Vagina (tissue), 1 donor: ENCODE data around the genes KLHL20, DARS2 and SERPINC1.

DNA sequence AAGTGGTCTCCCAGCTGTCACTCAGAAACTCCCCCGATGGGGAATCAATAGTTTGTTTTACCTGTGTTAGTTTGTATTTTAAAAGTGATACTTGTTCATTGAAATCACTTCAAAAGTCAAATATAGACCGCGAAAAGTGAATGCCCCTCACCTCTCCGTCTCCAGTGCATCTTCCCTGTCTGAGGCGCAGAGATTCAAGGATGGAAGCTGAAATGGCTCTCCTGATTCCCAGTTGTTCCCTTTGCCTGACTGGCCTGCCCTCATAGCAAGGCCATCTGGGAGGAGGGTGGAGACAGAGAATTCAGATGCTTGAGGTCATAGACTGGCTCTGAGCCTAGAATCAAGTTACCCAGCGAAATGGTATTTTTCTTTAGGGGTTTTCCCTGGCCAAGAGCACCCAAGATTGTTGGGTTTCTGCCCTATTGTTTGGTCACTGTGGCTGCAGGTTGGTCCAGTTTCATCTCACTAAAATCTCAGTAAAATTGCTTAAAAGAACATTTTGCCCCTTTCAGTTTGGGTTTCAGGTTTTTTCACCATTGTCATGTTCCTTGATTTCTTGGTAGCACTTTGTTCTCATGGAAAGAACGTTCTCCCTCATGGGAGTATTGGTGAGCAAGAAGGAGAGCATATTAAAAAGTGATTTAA, 7.2 kb downstream of the METTL13 start:
- PRO-cap = no peak
- RAMPAGE, long total RNA = no peak

- PRO-cap = no peak
- RAMPAGE, long total RNA = no peak
Observed at GRCh38 chr1:171817819-171818046, 23.6 kb upstream of the DNM3 start.

DNA sequence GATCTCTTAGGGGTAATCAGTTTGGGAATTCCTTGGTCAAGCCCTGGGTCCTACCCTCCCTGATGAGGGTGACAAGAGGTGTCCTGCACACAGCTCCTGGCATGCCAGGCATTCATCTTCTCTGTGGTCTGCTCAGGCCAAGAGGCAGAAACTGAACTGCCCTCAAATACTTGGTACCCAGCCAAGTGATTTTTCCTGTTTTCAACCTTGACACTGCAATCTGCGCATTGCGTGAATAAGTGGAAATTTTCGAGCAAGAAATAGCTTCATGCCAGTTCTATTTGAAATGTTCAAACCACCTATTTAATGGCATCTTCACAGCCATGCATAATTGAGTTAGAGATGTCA, 26.9 kb downstream of the DNM3 start:
- PRO-cap = no peak
- RAMPAGE, long total RNA = no peak

DNA sequence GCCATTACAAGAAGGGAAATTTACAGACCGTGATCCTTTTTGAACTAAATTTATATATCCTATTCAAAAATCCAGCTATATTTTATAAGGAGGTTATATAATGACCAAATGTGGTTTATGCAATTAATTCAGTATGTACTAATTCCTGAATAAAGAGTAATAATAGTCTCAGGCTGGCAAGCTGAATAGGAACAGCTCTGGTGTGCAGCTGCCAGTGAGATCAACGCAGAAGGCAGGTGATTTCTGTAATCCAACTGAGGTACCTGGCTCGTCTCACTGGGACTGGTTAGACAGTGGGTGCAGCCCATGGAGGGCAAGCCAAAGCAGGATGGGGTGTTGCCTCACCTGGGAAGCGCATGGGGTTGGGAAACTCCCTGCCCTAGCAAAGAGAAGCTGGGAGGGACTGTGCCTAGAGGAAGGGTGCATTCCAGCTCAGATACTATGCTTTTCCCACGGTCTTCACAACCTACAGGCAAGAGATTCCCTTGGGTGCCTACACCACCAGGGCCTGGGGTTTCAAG, 183.1 kb downstream of the DNM3 start:
- PRO-cap = no peak
- RAMPAGE, long total RNA = no peak

GRCh38 chr1:172143227-172143910, 277.1 kb upstream of the C1orf105 start:
- PRO-cap = bidirectional peak, plus-strand start at chr1:172143481, minus-strand start at chr1:172143457
- RAMPAGE, long total RNA = no peak

GRCh38 chr1:172315219-172315737, 105.2 kb upstream of the C1orf105 start:
- PRO-cap = no peak
- RAMPAGE, long total RNA = no peak

GRCh38 chr1:172399197-172399784, 21.2 kb upstream of the C1orf105 start:
- PRO-cap = bidirectional peak, plus-strand start at chr1:172399593, minus-strand start at chr1:172399468
- RAMPAGE, long total RNA = no peak

GRCh38 chr1:172450463-172451460, 6.9 kb upstream of the PIGC start:
- PRO-cap = no peak
- RAMPAGE, long total RNA = no peak

DNA sequence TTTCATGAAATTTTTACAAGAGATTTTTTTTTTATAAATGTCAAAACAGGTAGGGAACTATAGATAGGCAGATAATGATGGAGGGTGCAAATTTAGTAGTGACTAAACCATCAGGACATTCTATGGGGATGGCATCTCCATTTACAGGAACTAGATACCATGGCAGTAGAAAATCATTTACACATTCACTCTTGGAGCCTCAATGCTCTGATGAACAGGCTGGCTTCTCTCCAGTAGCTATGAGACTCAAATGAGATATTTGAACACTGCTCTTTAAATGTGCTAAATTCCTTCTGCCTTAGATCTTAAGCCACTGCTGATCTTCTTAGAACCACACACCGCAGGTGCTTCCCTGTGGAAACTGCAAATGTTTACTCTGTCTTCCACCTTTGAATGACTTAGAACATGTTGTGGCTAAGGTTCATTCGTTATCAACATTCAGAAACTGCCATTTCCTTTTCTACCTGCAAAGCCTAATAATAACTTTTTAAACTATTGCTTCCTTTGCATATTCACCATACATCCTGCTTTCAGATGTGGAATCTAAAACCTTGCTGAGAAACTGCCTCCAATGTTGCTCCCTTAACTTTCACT, 144.0 kb downstream of the TNFSF18 start:
- PRO-cap = no peak
- RAMPAGE, long total RNA = no peak

GRCh38 chr1:173332033-173332508, 124.9 kb upstream of the TNFSF4 start:
- PRO-cap = no peak
- RAMPAGE, long total RNA = no peak

DNA sequence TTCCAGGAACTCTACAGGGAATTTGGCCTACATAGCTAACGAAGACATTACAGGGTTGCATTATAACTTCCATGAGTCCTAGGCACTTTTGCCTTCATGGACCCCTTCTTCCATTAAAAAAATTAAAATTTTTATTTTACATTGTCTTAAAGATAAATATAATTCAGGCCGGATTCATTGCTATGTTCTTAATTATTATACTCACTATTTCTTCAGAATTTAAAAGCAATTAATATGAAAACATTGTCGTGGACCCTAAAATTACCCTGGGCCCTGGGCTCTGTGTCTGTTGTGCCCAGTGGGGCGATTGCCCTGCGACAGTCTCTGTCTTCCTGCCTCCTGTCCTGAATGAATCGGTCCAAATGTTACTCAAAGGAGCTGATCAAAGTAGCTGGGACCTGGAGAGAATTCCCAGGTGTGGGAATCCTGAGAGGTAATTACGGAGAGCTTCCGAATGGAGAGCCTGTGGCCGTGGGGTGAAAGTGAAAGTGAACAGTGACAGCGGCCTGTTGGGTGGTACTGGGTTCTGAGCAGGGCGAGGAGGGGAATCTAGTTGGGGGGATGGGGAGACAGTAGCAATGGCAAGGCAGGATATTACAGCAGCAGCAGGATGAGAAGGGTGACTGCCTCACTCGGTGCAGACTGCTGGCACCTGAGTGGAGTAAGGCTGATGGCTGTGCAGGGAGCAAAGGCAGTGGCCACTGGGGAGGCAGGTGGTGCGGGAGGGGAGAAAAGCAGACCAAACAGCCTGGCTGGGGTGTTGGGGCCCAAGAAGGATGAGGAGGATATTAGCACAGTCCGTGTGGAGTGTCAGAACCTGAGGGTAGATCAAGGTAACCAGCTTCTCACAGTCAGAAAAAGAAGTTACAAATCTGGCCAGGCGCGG, 70.5 kb upstream of the PRDX6 start:
- PRO-cap = no peak
- RAMPAGE, long total RNA = no peak

DNA sequence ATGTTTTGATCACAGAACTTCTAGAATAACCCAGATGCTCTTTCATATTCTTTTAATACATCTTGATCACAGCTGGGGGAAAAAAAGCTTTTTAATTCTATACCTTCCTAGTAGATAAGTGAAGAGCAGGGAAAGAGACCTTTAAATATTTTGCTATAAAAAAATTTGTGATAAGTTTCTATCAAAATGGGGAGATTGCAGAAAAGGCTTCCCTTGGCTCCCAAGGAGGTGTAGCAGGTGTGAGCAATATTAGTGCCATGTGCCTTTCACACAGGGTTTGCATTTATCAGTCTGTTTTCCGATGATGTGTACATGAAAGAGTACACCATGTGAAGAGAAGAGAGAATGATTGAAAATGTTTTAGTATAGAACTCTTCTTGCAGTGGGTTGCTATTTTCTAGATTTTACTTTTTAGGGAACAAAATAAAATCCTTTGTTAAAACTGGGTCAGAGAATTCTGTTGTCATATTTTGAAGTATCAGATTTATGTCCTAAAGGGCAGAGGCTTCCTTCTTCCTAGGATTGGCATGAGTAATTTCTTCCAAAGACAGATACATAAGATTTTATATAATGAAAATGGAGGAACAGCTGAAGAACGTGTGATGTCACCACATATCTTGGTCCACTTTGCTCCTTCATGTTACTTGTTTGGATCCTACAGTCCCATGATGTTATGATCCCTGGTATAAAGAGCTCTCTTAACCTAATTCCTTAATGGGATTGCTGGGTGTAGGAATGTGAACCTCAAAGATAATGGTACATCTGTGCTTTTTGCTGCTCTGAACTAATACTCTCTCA, 11.4 kb downstream of the PRDX6 start:
- PRO-cap = no peak
- RAMPAGE, long total RNA = no peak

GRCh38 chr1:173503399-173503770, 26.2 kb downstream of the PRDX6 start:
- PRO-cap = no peak
- RAMPAGE, long total RNA = no peak

- PRO-cap = no peak
- RAMPAGE, long total RNA = no peak
Observed at GRCh38 chr1:173526951-173527619, 50.0 kb downstream of the PRDX6 start.

DNA sequence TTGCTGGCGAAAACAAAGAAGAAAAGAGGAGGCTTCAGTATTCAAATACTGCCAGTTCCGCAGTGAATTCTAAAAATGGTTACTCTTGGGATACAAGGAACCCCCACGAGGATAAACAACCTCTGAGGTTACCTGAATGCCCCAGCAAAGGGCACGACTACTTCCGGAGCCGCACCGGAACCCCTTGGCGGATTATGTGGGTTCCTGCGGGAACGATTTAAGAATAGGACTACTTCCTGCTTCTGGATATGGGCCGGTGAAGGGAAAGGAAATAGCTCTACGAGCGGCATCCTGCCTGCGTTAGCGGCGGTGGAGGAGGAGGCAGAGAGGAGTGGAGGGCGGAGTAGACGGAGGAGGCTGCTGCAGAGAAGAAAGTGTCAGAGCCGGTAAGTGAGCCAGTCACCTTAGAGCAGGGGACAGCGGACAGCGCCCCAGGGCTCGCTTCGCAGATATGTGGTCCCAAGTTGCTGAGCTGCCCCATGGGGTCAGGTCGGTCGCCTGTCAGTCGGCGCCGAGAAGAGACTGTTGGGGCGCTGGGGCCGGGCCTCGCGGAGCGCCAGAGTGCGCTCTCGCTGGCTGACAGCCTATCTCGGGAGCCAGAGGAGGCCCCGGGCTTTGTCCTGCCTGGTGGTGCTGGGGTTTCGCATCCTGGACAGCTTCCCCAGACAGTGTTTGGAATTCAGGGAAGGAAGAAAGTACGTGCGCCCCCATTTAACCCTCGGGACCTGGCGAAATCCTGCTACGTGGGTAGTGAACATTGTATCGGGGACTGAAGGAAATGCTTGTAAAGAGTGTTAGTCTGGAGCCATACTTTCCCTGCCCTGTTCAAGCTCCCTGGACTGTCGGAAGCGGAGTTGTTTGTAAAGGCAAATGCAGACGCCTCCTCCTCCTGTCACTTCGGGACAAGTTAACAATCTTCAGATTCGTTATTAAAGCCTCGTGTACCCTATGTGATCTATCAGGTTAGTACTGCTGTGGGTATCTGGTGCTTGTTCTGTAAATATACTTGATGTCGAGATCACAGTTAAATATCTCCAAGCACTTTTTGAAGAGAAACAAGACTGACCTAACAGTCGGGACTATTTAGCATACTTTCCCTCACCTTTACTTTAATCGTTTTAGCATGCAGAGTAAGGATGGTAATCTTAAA, at the start of gene KLHL20:
KLHL20 (plus strand) TSS at position 289 of the 1,150 bp plus-strand sequence.
- PRO-cap = unidirectional peak, plus-strand start at position 324 of the sequence; unidirectional peak, plus-strand start at position 587 of the sequence
- RAMPAGE, long total RNA = start-site peak on the plus strand centred at position 285 of the sequence, 37 bp wide, 91 reads

DNA sequence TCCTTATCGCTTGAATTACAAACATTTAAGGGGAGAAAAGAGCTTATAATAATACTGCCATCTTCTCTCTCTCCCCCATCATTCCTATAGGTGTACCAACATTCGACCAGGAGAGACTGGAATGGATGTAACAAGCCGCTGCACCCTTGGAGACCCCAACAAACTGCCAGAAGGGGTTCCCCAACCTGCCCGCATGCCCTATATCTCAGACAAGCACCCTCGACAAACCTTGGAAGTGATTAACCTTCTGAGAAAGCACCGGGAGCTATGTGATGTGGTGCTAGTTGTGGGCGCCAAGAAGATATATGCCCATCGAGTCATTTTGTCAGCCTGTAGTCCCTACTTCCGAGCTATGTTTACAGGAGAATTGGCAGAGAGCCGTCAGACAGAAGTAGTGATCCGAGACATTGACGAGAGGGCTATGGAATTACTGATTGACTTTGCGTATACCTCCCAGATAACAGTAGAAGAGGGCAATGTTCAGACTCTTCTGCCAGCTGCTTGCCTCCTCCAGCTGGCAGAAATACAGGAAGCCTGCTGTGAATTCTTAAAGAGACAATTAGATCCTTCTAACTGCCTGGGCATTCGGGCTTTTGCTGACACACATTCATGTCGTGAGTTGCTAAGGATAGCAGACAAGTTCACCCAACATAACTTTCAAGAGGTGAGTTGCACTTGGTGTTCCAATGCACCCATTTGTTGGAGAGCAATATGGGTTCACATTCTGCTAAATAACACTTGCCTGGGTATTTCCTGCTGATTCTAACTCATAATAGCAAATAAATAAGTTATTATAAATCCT, 19.0 kb downstream of the KLHL20 start:
- PRO-cap = no peak
- RAMPAGE, long total RNA = no peak

DNA sequence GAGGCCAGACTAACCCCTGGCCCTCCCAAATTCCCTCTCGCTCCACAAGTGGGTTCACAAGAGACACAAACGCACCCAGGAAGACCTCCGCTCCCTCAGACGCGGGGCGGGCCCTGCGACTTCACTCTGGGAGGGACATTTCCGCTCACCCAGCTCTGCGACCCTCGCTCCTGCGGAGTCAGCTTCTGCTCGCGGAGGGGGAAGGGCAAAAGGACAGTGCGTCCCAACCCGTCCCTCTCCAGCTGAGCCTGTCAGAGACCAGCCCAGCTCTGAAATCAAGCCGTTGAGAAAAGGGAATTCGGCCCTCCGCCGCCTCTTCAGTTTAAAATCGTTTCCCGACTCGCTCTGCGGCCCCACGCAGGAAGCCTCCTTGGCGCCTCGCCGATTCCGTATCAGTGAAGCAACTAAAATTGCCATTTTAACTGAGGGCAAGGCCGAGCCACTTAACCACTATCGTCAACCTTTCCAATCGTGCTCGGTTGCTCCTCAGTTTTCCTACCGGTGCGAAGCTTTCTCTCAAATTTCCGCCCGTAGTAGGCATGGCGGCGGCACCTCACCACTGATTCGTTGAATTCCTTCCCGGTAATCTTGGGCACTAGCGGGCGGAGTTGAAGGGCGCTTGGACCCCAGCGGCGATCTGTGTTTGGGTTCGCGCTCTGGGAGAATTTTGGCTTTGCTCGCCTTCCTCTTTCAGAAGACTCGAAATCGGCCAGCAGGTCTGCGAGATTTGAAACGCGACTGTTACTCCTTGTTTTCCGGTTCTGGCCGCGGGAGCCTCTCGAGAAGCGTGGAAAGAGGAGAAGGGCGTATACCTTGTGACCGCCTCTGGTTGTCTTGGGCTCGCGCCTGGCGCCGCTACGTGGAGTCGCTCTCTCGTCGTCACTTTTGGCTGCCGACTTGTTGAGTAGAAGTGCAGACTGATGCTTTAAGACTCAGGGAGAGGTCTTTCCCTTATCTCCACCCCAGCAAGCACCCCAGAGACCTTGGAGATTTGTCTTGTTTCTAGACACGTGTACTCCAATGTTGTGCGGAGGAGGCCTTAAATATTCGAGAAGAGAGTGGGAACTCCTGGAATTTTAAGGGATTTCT, at the start of gene DARS2:
DARS2 (plus strand) TSS at position 611 of the 1,089 bp plus-strand sequence.
- PRO-cap = bidirectional peak, plus-strand start at position 611 of the sequence, minus-strand start at position 394 of the sequence; bidirectional peak, plus-strand start at position 915 of the sequence, minus-strand start at position 763 of the sequence
- RAMPAGE, long total RNA = start-site peak on the minus strand centred at position 309 of the sequence, 77 bp wide, 23 reads; start-site peak on the plus strand centred at position 759 of the sequence, 44 bp wide, 9 reads; start-site peak on the minus strand centred at position 839 of the sequence, 66 bp wide, 12 reads; start-site peak on the plus strand centred at position 902 of the sequence, 28 bp wide, 17 reads

DNA sequence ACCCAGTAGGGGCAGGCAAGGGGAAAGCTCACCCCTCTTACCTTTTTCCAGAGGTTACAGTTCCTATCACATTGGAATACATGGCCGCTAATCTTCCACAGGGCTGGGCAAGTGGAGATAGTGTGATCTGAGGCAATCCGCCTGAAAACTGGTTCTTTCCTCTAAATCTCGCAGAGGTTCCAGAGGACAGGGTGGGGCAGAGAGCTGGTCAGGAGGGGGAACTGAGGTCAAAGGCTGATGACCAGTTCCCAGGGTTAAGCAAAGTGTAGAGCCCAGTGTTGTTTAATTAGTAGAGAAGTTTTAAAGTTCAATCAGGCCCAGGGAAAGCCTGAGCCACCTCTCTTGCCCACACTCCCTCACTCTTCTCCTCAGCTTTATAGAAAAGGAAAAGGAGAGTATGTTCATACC, at the start of gene SERPINC1:
SERPINC1 (minus strand) TSS at position 150 of the 408 bp plus-strand sequence.
- PRO-cap = no peak
- RAMPAGE, long total RNA = no peak

GRCh38 chr1:174051760-174052364, 29.7 kb upstream of the RC3H1 start:
- PRO-cap = bidirectional peak, plus-strand start at chr1:174052187, minus-strand start at chr1:174052007
- RAMPAGE, long total RNA = no peak

GRCh38 chr1:174265136-174265839, 106.0 kb downstream of the RABGAP1L start:
- PRO-cap = no peak
- RAMPAGE, long total RNA = no peak